Cardiac septum (tissue), 1 donor: ENCODE data around the gene NUDCD3.

DNA sequence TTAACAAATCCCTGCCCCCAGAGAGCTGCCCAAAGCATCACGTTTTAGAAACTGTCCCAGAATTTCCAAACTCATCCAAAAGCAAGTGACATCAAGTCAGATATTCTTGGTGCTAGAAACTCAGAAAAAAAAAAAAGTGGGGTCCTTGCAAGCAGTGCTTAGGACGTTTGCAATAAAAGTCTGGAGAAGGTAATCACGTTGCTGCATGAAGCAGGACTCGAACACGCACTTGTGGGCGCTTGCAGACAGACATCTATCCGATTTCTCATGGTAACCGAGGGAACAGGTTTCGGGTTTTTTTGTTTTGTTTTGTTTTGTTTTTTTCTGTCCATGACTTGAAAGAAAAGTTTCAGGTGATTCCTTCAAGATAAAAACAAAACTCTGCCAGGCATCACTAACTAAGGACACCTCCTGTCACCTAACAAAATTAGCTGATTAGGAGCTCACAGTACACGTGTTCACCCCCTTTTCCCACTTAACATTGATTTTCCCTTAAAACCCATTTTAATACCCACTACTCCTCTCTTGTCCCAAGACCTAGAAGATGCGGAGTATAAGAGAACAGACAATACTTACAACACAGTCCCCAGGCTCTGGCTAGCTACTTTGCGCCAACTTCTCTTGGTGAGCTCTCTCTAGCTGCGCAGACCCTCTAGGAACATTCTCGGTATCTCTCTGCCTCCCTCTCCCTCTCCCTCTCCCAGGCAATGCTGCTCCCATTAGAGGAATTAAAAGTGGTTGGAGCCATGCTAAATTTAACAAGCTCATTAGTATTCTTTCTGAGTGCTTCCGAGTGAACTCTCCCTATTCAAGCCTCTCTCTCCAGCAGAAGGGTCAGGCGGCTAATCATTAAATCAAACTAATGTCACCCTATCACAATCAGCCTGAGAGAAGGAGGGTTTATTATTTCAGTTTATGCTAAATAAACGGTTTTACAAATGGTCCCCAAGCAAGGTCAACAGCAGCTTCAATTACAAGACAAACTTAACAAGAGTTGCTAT is 84.9 kb downstream of the GLI3 start:
- PRO-cap = no peak

DNA sequence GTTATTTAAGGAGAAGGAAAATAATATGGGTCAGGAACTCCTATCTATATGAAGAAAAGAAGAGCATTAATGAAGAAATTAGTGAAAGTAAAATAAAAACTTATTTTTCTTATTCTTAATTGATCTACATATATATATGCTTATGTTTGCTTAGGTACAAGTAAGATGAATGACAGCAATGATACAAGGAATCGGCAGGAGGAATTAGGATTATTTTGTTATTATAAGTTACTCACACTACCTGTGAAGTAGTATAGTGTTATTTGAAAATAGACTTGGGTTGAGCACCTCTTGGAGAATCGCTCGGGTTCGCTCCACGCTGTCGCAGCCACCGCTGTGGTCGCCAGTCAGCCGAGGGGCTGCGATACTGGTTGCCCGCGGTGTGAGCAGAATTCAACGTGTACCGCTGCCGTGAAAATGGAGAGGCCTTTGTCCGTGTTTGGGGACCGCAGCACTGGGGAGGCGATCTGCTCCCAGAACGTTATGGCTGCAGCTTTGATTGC is 117.3 kb downstream of the C7orf25 start:
- PRO-cap = no peak

- PRO-cap = no peak
Observed at GRCh38 chr7:42911059-42911781, 650 bp downstream of the C7orf25 start.

DNA sequence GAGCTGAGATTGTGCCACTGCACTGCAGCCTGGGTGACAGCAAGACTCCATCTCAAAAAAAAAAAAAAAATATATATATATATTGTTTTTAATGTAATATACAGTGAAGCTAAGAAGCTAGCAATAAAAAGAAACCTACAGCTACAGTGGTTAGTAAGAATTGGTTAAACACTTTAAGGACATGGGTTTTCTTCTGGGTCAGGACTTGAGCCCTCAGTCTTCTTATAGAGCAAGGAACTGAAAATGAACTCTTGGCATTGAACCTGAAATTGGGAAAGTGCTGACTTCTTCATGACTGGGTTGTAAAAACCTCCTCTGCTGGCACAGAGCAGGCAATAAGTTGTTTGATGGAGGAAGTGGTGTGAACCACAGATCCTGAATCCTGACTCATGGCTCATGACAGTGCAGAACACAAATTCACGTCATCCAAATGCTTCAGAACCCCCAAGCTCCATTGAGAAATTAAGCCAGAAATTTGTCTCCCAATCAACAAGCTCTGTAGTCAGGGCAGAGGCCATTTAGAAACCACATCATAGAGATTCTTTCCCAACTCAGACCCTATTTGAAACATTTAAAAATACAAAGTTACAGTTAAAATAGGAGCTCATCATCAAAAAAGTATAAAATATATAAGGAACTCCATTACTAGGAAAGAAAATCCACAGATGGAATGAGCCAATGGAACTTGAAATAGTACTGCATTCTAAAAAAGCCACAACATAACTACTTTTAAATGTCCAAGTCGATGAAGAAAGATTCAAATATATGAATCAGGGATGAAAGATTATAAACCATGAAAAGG is 10.4 kb upstream of the STK17A start:
- PRO-cap = no peak

DNA sequence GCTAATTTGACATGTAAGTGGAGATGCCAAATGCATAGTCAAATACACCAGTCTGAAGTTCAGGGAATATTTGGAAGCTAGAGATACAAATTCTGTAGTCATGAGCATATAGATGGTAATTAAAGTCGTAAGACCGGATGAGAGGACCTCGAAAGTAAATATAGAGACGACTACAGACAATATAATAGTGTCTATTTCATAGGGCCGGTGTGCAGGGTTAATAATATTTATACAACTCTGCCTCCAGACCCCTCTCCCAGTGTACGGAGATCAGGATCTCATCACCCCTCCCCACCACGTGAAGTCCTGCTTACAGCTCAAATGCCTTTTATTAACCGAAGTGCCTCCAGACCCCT is 598 bp upstream of the STK17A start:
- PRO-cap = no peak

- PRO-cap = no peak
Observed at GRCh38 chr7:43615763-43616645, 33.1 kb downstream of the STK17A start.

DNA sequence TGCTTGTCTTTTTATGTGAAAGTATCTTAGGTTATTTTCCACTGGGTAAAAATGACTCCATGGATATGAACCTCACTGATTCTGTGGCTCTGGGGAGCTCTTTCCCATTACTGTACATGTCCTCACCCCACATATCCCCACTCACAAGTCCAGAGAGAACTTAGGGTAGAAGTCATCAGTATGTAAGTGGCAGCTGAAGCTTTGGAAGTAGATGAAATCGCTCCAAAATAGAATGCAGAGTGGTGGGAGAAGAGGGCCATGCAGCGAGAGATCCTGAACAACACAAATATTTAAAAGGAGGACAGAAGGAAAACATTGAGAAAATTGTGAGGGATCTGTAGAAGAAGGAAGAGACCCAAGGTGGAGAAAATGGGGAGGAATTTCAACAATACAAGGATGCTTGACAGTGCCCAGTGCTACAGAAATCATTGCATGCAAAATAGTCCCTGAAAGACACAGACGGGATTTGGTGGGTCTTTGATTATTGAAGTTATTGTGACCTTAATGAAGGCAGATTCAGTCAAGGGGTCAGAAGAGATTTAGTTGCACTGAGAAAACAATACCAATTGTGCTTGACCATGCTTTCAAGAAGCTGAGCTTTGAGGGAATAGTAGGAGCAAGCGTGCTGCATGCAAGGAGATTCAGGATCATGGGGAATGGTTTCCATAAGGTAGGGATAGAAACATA is 35.9 kb downstream of the STK17A start:
- PRO-cap = no peak

DNA sequence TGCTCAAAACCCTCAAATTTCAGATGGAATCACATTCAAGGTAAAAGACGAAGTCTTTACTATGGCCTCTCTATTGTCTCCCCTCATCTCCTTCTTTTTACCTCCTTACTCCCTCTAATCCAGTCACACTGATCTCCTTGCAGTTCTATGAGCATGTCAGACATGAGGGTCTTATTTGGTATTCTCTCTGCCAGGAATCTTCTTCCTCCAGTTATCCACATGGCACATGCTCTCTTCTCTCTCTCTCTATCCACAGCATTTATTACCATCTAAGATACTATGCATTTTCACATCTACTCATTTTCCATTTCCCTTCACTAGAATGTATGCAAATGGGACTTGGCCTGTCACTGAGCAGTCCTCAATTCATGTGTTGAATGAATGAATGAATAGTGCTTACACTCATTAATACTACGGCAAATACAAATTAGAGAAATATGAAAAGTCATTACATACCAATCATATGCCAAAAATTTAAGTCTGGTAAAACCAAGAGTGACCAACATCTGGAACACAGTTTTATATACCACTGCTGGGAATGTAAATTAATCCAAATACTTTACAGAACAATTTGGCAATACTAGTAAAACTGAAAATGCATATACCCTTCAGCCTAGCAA is 34.0 kb downstream of the COA1 start:
- PRO-cap = no peak

- PRO-cap = no peak
Observed at GRCh38 chr7:43734455-43735117, 5.3 kb upstream of the COA1 start.

DNA sequence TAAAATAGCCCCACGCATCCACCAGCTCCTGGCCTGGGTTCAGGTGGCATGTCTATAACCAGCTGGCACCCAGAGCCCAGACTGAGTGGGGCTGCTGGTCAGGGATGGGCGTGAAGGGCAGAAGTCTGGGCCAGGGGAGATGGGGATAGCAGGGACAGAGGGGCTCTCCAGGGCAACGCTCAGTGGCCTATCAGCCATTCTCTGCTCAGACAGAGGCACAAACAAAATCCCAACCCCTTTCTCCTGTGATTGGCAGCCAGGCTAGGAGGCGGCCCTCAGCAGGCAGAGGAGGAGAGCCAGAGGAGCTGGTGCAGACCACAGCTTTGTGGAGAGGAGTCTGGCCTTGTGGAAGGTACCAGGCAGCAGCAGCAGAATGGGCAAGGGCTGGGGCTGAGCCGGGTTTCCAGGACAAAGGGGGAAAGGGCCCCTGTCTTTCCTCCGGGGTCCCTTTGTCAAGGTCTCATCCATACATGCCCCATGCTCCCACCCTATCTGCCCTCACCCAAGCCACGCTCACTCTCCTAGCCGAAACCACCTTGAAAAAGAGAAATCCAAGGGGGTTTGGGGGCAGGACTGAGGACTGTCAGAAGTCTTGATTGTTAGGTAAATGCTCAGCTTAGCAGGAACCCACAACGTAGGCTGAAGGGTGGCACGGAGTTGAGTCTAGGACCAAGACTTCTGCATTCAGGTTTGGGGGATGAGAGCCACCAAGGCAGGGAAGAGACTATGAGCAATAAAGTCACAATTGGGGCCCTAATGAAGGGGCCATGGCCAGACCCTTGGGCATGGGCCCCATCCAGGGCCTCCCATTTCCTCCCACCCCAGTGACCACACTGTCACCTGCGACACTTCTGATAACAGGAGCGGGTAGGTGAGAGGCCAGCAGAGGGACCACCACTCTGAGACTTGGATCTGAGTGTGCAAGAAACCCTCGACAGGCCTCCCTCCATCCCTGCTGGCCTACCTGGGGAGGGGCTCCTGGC is 650 bp upstream of the PGAM2 start:
- PRO-cap = no peak

GRCh38 chr7:44100406-44100898 is 3.7 kb upstream of the AEBP1 start:
- PRO-cap = bidirectional peak, plus-strand start at chr7:44100759, minus-strand start at chr7:44100554

DNA sequence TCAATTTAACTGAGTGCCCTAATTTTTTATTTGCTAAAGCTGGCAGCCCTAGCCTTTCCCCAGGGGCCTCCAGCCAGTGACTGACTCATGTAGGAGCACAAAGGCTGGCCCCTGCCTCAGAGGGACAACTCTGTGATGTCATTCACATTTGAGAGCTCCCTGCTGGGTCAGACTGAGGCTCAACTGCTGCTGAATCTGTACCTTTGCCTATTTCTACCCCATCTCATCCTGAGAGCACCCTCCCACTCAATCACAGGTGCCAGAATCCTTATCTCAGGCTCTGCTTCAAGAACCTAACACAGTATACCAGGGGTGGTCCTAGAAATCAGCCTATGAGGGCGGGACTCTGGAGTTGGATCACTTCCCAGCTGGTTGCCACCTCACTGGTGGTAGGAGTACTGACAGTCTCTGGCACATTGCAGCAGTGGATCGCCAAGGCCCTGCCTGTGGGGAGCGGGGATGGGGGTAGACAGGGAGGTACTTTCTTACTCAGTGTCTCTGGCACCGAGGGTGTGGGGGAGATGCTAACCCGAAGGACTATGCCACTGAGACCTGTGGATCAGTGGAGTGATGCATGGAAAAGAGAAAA is 11.5 kb downstream of the GCK start:
- PRO-cap = no peak

DNA sequence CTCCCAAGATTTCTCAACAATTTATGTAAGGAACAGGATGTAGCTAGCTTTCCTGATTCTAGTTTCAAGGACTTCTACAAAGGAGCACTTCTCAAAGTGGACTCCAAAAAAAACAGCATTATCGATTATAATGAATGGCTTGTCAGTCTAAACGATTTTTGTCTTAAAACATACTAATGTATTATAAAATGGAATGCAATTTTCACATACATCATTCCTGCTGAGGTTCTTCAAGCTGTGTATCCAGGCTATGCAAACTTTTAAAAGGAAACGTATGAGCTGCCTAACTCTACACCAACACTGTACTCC is 3.5 kb downstream of the NUDCD3 start:
- PRO-cap = no peak

GRCh38 chr7:44490282-44491180 is at the start of gene NUDCD3:
NUDCD3 (minus strand) TSS chr7:44490658.
- PRO-cap = bidirectional peak, plus-strand start at chr7:44490977, minus-strand start at chr7:44490658

GRCh38 chr7:44623913-44624177 is 17.4 kb downstream of the OGDH start:
- PRO-cap = no peak

DNA sequence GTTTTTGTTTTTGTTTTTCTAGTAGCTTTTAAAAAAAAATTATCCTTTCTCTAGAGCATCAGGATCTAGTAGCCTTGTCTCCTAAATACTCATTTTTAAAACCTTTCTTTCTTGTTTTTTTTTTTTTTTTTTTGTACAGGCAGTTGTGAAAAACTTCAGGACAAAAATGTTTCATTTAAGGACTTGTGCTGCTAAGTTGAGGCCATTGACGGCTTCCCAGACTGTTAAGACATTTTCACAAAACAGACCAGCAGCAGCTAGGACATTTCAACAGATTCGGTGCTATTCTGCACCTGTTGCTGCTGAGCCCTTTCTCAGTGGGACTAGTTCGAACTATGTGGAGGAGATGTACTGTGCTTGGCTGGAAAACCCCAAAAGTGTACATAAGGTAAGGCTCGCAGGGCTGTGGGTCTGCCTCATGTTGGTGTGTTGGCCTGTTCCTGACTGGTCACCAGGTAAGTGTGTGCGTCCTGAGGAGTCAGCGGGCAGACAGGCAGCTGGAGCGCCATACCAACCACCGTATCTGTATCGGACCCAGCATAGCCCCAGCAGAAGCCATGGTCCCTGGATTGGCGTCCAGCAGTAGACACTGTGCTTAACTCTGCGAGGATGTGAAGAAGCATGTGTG is 17.9 kb downstream of the OGDH start:
- PRO-cap = no peak

- PRO-cap = no peak
Observed at GRCh38 chr7:44629700-44630386, 23.4 kb downstream of the OGDH start.

DNA sequence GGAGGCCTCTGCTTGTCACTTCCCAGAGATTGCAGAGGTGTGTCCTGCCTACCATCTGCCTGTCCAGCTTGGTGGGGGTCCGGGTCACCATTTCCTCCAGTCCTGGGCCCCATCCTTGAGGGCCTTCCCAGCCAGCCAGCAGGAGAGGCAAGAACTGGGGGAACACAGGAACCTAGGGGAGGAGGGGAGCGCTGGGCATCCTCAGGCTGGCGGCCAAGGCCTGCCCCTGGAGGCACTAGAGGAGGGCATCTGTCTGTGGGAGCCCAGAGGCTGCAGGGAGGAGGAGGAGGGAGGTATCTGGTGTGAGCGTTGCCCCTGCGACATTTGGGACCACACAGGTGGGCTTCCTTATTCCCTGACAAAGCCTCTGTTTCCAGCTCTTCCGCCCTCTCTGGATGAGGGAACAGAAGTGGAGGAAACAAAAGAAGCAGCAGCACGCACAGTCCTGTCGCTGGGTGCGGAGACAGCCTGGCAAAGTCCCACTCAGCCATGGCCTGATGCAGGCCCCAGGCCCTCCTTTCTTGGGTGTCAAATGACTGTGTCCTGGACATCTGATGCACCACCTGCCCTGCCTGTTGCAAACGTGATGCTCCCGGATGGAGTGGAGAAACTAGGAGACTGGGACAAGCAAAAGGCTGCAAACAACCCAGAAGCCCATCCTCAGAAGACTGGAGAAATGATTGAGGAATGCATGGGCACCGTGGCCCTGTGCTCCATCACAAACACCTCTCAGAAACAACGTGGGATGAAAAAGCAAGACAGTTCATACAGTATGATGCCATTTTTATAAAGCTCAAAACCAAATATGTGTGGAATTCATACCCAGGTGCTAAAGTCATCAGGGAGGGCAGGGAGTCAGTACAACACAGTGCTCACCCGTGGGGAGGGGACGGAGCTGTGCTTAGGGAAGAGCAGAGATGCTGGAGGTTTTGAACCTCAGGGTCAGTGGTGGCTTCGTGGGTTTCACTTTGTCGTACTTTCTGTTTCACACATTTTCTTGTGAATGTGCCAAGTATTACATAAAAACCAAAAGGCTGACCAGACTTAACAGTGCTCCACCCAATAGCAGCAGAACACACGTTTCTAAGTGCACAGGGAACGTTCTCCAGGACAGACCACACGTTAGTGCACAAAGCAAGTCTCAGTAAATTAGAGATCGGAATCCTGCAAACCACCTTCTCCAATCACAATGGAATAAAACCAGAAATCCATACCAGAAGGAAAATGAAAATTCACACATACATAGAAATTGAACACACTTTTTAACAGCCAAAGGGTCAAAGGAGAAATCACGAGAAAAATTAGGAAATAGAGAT is 20.9 kb downstream of the ZMIZ2 start:
- PRO-cap = no peak

- PRO-cap = no peak
Observed at GRCh38 chr7:44799310-44800028, 3.0 kb downstream of the PPIA start.

DNA sequence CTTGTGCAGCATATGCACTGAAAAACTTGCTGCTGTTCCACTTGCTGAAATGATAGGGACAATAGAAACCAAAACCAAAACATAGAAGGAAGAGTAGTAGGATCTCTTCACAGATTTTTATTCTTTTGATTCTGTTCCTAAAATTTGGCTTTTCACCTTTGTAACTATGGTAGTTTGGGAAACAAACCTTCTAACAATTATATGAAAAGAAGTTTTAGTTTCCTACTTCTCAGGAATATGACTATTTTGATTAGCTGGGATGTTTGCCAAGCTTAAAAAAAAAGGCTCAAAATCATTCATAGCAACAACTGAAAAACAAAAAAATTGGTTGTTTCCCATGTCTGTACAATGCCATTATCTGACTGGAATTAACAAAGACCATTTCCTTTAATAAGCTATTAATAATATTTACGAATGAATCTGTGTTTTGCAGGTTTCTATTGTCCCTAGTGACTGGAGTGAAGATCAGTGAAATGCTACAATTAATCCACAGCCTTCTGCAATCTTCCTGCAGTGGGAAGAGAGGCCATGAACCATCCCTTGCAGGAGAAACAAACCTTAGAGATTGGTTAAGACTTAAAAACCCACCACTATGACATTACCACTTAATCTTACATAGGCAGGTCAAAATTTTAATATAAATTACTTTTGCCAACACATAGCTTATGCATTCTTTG is 4.2 kb downstream of the PURB start:
- PRO-cap = no peak